Measurements from ENCODE around the genes SH3RF3 and TMEM87B.

DNA sequence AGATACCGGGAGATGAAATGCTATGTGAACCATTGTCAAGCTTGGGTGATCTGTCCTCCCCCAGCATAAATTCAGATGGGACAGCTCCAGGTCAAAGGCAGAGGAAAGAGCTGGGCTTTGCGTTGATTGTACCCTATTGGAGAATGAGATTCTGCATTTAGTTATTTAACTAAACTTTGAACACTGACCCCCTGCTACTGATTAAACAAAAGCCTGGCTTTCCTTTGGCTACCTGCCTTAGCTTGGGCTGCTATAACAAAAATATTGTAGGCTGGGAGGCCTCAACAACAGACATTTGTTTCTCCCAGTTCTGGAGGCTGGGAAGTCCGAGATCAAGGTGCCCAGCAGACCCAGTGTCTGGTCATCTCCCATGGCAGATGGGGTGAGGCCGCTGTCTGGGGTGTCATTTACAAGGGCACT, 4.6 kb upstream of the EDAR start:
- RRBS = no CpG with 5 or more reads among the region's 4 CpGs

GRCh38 chr2:109128585-109129365, at the start of gene SH3RF3:
TSS of gene SH3RF3 (plus strand) at chr2:109129205.
- RRBS = 1% methylated on average over 26 of the region's 91 CpGs

GRCh38 chr2:109129366-109129886, 421 bp downstream of the SH3RF3 start:
- RRBS = 3% methylated on average over 6 of the region's 62 CpGs

- RRBS = no CpG with 5 or more reads among the region's 9 CpGs
Measured at GRCh38 chr2:109230677-109231323, 101.8 kb downstream of the SH3RF3 start.

DNA sequence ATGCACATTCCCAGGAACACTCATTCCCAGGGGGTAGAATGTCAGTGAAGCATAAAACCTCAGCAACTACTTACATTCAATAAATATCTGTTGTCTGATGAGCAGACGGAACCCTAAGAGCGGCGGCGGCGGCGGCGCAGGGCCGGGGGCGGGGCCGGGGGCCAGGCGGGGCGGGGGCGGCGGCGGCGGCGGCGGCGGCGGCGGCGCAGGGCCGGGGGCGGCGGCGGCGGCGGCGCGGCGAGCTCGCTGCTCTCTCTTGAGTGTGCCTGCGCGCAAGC, 33.9 kb upstream of the RGPD5 start:
- RRBS = no CpG with 5 or more reads among the region's 34 CpGs

GRCh38 chr2:110124876-110125299, 9.3 kb upstream of the MALL start:
- RRBS = no CpG with 5 or more reads among the region's 3 CpGs

DNA sequence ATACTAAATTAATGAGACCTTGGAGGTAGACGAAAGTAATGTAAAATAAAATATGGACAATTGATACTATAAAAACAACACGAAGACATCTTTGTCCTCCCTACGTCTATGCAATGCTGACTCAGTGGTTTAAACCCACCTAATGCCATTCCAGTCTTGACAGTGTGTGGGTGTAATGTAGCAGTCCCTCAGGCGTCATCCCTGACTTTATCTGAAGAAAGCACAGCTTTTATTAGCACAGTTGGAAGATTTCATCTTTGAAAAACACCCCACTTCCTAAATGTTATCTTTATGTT, 34.0 kb upstream of the MALL start:
- RRBS = no CpG with 5 or more reads among the region's 4 CpGs

GRCh38 chr2:110858792-110859365, 126.5 kb downstream of the ACOXL start:
- RRBS = no CpG with 5 or more reads among the region's 12 CpGs

DNA sequence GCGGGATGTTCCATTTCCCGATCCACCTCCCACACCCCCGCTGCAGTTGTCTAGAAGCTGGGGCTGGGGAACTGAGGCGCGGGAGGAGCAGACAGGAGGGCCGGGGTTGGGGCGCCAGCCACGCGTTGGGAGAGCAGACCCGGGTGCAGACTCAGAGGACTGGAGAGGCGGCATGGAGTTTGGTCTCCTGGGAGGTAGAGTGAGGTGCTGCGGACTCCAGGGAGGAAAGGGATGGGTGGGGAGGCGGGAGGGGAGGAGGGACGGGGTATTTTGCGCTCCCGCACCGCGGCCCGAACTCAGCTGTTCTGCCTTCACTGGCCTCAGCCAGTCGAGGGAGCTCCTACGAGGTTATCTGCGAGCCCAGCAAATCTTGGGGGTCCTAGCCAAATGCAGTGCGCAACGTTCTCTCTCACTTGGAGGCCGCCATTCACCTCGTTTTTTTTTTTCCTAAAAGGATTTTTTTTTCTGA, 1.0 kb upstream of the BCL2L11 start:
- RRBS = 4% methylated on average over 7 of the region's 26 CpGs

DNA sequence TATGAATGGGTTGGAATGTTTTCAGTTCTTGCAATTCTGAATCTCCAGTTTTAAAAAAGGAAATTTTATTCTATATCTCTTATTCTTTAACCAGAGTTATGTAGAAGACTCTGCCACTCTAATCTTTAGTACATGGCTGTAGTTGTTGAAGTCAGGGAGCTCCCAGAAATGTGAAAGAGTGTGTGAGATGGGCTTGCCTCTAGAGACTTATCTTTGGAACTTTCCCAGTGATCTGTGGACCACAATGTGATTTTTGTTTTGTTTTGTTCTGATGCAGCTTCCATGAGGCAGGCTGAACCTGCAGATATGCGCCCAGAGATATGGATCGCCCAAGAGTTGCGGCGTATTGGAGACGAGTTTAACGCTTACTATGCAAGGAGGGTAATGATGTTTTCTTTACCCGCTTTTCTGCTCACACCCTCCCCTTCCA, 29.1 kb downstream of the BCL2L11 start:
- RRBS = no CpG with 5 or more reads among the region's 7 CpGs

DNA sequence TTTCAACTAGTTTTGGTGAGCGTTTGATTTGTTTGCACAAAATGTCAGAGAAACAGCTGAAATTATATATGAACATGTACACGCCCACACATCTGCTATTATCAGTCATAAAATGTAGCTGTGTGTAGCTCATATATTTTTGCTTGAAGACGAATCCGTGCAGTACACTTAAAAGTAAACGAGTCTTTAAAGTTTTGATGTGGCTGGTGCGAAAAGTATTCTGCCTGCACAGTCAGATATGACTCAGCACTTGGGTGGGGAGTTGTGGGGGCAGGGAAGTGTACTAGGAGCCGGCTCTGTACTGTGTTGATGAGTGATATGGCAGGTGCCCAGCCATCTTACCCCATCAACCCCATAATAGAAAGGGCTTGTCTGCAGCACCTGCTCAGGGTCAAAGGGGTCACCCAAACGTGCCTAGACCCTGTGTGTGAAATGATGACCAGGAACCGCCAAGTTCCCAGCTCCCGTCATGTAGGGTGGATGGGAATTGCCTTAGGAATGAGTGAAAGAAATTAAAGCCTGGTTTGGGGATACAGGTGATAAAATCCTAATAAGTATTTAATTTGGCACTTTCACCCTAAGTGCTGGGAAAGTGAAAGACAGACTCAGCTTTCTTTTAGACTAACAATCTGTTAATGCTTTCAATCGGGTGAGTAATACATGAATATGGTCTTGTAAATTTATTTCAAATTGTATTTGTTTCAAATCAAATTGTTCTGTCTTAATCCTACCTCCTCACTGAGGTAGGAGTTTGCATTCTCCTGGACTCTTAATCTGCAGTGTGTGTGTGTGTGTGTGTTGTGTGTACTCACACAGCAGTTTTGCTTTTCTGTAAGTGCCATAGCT, 47.9 kb downstream of the BCL2L11 start:
- RRBS = no CpG with 5 or more reads among the region's 11 CpGs

GRCh38 chr2:111207478-111208517, 87.1 kb downstream of the BCL2L11 start:
- RRBS = no CpG with 5 or more reads among the region's 6 CpGs

- RRBS = no CpG with 5 or more reads among the region's 7 CpGs
Measured at GRCh38 chr2:111491251-111491794, 370.6 kb downstream of the BCL2L11 start.

DNA sequence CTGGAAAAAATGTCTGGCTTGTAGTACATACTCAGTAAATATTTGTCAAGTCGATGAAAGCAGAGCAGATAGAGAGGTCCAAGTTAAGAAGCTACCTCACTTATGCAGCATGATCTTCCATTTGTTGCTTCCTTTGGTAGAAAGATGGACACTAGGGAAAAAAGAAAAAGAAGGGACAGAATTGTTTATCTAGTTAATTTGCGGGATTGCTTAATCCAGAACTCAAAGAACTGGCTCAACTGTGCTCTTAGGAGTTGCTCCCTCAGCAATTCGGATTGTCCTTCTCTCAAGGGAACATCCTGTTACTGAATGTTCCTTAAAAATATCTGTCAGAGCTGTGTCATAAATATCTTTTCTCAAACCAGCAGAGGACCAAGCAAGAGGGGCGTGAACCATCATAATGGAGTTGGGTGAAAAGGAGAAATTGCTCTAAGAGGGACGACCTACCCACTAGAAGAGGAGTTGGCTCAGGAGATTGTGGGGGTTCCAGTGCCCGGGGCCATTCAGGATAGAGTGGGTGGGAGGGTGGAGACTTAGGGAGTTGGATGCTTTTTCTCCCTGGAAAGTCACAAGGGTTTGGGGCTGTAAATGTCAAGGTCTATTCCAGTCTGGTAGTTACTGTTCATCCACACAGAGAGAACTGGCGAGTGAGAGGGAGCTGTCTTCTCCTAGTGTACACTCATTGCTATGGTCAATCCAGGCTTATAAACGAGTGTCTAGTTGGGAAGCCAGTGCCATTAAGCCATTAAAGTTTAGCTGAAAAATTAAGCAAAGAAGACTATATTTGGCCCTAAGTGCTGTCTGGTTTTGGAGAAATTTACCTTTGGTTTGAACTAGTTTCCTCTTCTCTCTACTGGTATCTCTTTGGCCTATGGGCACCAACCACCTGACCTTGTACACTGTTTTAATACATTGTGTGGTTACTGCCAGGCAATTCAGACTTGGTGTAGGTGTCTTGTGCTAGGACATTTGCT, 59.6 kb downstream of the MERTK start:
- RRBS = no CpG with 5 or more reads among the region's 8 CpGs

- RRBS = 2% methylated on average over 28 of the region's 67 CpGs
Measured at GRCh38 chr2:112055107-112055779, at the start of gene TMEM87B. TSS of gene TMEM87B (plus strand) at chr2:112055269.

DNA sequence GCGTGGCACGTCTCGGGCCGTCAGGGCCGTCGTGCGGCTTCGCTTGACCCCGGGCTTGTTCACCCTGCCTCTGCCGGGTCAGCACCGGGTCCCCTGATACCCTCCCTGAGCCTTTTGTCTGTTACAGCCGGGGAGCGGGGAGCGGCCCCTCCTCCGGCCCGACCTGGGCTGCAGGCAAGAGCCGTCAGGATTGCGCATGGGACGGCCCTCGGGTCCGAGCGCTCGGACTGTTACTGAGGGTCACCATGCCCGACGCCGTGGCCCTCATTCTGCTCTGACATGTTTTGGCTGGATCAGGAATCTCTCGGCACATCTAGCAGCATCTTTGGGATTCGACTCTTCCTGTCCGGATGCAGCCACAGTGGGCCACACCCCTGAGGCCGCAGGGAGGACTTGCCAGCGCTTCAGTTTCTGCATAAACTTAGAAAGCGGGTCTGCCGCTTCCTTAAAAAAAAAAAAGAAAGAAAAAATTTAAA, 749 bp downstream of the TMEM87B start:
- RRBS = no CpG with 5 or more reads among the region's 33 CpGs

- RRBS = 9% methylated on average over 1 of the region's 6 CpGs
Measured at GRCh38 chr2:112056256-112056709, 1.2 kb downstream of the TMEM87B start.

GRCh38 chr2:112089216-112089761, 34.2 kb downstream of the TMEM87B start:
- RRBS = no CpG with 5 or more reads among the region's 5 CpGs

- RRBS = no CpG with 5 or more reads among the region's 8 CpGs
Measured at GRCh38 chr2:112220767-112222025, 33.6 kb downstream of the ZC3H8 start.

- RRBS = no CpG with 5 or more reads among the region's 2 CpGs
Measured at GRCh38 chr2:112238072-112238786, 16.6 kb downstream of the ZC3H8 start.